HTERT-HM (cell line): Measurements from ENCODE around the genes IFI16 and VANGL2.

- RRBS, result no CpG with 5 or more reads among the region's 1 CpG
These were observed 10.4 kb upstream of the OR6K3 start for GRCh38 chr1:158730915-158731403.

GRCh38 chr1:158930309-158931084 lies 855 bp upstream of the PYHIN1 start:
- RRBS, result no CpG with 5 or more reads among the region's 9 CpGs

GRCh38 chr1:158951973-158952423 lies 20.6 kb downstream of the PYHIN1 start:
- RRBS, result no CpG with 5 or more reads among the region's 17 CpGs

DNA sequence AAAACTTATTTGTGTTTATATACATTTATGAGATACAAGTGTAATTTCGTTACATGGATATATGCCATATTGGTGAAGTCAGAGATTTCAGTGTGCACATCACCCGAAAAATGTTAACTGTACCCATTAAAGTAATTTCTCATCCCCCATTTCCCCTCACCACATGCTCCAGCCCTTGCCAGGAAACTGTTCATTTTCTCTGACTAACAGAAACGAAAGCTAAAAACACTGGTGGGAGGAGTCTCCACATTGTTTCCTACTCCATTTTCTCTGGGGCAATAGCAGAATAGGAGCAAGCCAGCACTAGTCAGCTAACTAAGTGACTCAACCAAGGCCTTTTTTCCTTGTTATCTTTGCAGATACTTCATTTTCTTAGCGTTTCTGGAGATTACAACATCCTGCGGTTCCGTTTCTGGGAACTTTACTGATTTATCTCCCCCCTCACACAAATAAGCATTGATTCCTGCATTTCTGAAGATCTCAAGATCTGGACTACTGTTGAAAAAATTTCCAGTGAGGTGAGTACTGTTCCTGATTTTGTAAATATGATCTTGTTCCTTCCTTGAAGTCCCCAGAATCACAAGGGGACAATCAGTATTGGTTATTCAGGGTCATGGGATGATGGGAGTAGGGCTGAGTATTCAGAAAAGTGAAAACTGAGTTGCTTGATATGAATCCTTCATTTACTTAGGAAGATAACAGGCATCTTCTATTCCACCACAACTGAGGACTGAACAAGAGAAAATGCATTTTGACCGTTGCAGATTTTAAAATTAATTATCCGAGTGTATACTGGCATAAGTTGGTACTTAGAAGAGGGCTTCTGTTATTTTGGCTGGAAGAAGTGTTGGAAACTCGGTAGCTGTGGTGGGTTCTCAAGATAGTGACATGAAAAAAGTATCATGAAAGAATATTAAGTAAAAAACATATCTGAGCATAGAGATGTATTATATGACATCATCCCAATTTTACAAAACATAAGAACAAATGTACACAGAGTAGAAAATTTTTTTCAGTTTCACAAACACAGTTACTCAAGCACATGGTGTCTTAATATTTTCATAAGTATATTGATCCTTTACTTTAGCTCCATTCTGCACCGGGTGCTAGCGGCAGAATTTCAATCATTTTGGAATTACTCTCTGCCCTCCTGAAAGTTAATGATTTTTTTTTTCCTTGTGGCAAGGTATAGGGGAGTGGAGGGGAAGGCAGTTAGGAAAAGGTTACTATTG lies at the start of gene IFI16:
TSS of gene IFI16 (plus strand) at position 264 of the 1,232 bp plus-strand sequence.
- RRBS, result no CpG with 5 or more reads among the region's 11 CpGs

GRCh38 chr1:159076634-159076712 lies 93 bp downstream of the AIM2 start:
- RRBS, result no CpG with 5 or more reads among the region's 2 CpGs

DNA sequence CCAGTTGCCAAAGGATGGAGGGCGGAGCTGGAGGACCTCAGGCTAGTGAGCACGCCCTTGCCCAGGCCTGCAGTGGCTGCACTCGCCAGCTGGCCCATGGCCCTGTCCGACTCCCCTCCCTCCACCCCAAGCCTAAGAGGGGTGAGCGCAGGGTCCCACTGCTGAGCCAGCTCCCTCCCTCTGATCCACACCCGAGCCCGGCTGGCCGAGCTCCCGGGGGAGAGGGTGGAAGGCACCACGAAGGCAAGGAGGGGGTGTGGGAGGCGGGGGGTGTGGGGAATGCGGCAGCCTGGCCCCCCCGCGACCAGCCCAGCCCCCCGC lies 234 bp upstream of the CADM3 start:
- RRBS, result no CpG with 5 or more reads among the region's 15 CpGs

GRCh38 chr1:159556510-159556729 lies 20.6 kb upstream of the OR10J5 start:
- RRBS, result no CpG with 5 or more reads among the region's 2 CpGs

- RRBS, result no CpG with 5 or more reads among the region's 2 CpGs
These were observed 1.7 kb upstream of the DUSP23 start for GRCh38 chr1:159779004-159779445.

GRCh38 chr1:159860532-159861257 lies 1.8 kb downstream of the VSIG8 start:
- RRBS, result no CpG with 5 or more reads among the region's 5 CpGs

DNA sequence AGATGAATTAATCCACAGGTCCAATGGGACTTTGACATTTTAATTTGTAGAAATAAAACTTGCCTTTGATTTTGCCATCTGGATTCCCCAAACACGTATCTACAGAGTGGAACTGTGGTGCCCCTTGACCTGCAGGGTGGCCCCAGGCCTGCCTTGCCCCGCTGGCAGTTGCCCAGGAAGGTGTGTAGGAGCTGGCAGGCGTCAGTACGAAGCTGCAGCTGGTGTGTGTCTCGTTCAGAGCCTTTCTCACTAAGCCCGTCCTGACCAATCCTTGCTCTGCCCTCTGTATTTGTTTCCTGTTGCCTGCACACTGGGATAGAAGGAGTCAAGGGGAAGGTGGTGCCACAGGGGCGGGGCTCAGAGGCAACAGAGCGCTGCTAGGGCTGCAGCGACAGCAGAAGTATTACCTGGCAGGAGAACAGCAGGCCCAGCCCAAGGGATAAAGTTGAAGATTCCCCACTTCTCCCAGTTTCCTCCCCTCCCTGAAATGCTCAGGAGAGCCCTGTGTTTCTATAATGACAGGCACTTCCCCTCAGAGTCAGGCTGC lies 5.2 kb upstream of the VSIG8 start:
- RRBS, result no CpG with 5 or more reads among the region's 9 CpGs

GRCh38 chr1:159915830-159916592 lies 9.3 kb downstream of the TAGLN2 start:
- RRBS, result no CpG with 5 or more reads among the region's 9 CpGs

- RRBS, result no CpG with 5 or more reads among the region's 13 CpGs
These were observed 12.5 kb downstream of the ATP1A2 start for GRCh38 chr1:160127789-160128717.

- RRBS, result no CpG with 5 or more reads among the region's 6 CpGs
These were observed 8.7 kb upstream of the ATP1A4 start for GRCh38 chr1:160142612-160143115.

DNA sequence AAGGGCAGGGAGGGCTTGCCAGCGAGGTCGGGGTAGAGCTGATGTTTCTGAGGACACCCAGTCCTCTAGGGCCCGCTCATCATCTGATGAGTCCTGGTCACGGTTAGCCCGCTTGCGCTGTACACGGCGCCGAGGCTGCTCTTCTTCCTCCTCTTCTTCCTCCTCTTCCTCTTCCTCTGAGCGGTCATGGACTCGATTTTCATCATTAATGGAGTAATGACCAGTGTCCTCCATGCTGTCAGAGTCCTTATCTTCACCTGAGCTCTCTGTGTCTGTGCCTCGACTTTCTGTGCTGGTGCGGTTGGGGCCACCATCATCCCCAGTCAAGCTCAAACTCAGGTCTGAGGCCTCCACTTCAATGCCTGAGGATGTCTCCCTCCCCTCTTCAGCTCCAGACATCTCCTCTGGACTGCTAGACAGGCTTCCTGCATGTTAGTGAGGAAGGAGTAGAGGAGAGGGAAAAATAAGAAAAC lies 22.4 kb downstream of the DCAF8 start:
- RRBS, result no CpG with 5 or more reads among the region's 13 CpGs

DNA sequence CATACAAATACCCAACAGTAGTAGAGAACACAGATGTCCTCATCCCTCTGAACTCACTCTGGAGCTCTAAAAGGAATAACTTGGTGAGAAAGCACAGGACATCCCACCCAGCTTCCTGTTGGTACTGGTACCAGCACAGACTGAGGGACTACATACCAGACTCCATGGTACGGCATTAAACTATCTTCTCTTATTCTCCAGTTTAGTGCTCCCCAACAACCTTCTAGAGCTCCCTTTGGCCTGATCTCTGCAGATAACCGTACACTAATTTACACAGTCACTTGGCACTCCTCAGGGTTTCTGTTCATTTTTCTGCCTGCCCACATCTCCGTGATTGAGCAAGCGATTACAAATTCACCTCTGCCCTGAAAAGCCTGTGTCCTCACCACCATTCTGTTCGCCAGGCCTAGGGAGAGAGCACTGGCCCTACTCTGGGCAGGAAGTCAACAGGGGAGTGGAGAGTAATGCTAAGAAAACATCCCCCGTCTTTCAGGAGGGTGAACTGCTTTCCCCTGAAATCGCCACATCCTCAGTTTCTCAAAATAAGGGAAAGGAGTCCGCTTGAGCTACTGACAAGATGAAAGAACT lies 864 bp downstream of the PEX19 start:
- RRBS, result no CpG with 5 or more reads among the region's 8 CpGs

GRCh38 chr1:160289324-160290385 lies 4.7 kb upstream of the PEX19 start:
- RRBS, result no CpG with 5 or more reads among the region's 8 CpGs

DNA sequence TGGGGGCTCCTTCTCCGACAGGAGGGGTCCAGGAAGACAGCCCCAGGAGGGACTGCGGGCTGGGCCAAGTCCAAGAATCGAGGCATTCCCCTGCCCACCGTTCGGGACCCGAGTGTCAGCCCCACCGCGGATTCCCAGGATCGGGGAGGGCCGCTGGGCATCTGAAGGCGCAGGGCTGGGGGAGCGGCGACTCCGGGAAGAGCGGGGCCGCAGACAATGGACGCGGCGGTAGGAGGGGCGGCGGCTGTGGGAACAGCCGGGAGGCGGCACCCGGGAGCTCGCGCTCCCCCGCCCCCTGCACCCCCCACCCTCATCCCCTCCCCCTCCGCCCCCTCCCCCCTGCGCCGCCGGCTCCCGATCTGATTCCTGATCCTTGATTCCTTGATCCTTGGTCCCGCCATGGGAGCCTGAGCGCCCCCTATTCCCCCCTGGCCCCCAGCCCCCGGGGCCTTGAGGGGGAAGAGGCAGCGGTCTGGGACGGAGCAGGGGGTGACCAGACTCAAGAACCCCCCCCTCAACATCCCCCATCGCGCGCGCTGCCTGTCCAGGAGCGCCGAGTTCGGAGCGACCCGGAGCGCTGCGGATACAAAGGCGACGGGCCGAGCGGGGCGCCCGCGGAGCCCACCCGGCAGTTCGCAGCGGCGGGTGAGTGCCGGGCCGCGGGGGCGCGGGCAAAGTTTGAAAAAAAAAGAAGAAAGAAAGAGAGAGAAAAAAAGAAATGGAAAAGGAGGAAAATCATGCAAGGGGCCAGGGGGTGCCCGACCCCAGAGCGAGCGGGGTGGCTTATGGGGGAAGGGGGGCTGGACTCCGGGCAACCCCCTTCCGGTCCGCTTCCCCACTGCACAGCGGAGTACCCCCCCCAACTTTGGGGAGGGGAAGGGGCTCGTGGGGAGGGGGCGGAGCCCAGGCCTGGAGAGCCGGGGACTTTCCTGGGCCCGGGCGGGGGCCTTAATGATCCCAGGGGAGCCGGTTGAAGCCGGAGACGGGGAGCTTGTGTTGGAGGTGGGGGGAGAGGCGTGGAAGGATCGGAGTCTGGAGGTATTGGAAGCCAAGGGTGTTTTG lies at the start of gene VANGL2:
TSS of gene VANGL2 (plus strand) at position 340 of the 1,062 bp plus-strand sequence.
- RRBS, result 8% methylated on average over 37 of the region's 81 CpGs

- RRBS, result no CpG with 5 or more reads among the region's 6 CpGs
These were observed 59.8 kb downstream of the VANGL2 start for GRCh38 chr1:160459998-160460645.

GRCh38 chr1:160521901-160522623 lies 993 bp downstream of the SLAMF6 start:
- RRBS, result no CpG with 5 or more reads among the region's 3 CpGs

DNA sequence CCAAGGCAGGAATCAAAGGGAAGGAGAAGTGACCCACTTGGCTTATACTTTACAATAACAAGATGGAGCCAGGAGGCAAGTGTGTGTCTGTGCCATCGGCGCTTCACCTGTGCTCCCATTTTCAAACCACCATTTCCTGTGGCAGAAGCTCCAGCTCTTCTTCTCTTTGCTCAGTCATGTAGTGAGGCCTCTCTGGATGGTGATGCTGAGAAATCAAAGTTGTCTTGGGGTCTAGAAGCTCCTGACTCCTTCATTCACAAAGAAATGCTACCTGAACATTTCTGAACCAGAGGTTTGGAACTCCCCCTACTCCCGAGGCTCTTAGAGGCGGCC lies 18.1 kb downstream of the SLAMF1 start:
- RRBS, result no CpG with 5 or more reads among the region's 4 CpGs